REH cell (cell line): ENCODE measurements around a stretch of chr3.

- PRO-cap = no peak
Observed at GRCh38 chr3:25619316-25620276, 45.1 kb downstream of the TOP2B start.

GRCh38 chr3:25663772-25664484 is 779 bp downstream of the TOP2B start:
- PRO-cap = bidirectional peak, plus-strand start at chr3:25663903, minus-strand start at chr3:25663910; bidirectional peak, plus-strand start at chr3:25664034, minus-strand start at chr3:25664063

DNA sequence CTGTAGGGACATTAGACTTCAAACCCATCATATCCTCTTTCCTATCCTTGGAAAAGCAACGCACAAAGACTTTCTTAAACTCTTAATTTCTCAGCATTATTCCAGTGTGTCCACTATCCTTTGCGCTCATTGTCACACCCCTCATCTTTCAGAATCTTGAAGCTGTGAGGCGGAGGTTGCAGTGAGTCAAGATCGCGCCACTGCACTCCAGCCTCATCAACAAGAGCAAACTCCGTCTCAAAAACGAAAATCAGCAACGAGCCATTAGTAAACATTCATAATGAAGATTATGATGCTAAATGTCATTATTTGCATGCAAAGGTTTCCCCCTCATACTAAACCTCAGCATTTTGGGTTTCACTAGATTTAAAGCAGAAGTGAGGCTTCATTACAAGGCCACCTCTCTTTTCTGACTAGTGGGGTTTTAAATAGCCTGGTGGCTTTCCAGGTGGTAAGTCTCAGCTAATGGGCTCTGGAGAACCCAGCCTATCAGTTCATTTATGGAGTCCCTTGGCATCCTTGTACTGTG is 1.7 kb downstream of the NGLY1 start:
- PRO-cap = no peak

DNA sequence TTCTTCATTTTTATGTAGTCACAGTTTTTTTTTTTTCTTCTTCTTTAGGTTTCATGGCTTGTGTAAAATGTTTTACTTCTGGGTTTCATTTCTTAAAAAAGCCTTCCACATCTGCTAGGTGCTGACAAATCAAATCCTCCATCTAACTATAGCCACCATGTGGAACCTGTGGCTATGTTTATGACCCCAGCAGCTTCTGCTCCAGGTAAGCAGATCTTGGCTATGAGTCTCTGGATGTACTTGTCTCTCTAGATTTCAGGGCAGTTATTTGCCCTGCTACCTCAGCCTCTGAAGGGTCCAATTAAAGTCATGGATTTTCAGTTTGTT is 44.5 kb downstream of the OXSM start:
- PRO-cap = no peak

- PRO-cap = no peak
Observed at GRCh38 chr3:26099746-26100334, 309.9 kb downstream of the OXSM start.

GRCh38 chr3:26106076-26106593 is 316.2 kb downstream of the OXSM start:
- PRO-cap = bidirectional peak, plus-strand start at chr3:26106539, minus-strand start at chr3:26106254

DNA sequence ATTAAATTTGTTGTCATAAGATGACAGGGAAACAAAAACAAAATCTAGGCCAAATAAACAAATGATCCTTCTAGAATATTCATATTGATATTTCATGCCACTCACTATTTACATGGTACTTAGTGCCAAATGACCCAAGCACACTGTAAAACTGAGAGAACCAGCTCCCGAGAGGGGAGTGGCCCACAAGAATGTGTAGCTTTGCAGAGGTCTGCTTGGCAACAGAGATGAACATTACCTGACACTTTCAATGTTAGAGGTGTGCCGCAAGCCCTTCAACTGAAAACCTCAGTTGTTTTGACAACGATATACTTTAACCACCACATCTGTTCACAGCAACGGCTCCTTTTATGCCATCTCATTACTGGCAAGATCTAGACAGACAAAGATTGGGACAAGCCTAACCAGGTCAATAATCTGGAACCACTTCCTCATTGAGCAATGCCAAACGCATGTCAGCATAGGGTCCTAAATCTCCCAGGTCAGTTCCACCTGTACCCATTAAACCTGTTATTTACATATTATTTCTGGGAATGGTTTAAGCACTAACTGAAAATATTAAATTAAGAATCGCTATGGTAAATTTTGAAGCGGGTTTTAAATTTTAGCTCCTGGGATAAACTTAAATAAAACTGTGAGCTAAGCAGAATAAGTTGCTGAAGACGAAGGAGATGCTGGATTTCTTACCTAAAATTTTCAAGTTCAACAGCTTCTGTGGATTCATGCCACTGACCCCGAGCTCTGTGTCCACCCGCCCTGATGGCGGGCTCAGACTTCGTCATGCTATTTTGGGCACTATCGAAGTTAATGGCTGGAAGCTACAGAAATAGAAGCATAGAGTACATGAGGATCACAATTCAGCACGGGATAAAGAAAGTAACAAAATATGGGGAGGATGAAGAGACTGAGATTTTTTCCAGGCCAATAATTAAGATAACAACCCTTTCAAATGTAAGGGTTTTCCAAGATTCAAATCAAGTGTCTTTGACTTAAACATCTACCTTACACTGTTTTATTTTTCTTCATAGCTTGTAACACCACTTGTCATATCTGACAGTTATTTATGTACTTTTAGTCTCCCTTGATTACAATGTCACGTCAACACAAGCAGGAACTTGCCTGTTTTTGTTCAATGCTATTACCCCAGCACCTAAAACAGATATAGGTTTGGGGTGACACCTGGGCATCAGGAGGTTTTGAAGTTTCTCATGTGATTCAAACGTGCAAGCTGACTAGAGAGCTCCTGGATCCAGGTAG is 23.4 kb downstream of the NEK10 start:
- PRO-cap = no peak

- PRO-cap = no peak
Observed at GRCh38 chr3:27366233-27366740, 2.9 kb downstream of the NEK10 start.

DNA sequence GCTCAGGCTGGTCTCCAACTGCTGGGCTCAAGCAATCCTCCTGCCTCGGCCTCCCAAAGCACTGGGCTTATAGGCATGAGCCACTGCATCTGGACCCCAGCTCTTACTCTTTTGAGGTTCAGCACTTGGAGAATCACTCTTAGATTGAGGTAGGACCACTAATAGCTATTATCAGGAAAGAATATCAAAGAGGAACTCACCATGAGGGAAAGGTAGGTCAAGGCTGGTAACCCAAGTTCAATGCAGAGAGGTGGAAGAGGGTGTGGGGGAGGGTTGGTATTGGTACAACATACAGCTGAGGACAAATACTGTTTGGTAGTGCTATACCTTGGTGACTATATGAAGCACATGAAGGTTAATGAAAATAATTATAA is 81.1 kb downstream of the EOMES start:
- PRO-cap = no peak

- PRO-cap = no peak
Observed at GRCh38 chr3:27881353-27881946, 159.3 kb upstream of the EOMES start.

DNA sequence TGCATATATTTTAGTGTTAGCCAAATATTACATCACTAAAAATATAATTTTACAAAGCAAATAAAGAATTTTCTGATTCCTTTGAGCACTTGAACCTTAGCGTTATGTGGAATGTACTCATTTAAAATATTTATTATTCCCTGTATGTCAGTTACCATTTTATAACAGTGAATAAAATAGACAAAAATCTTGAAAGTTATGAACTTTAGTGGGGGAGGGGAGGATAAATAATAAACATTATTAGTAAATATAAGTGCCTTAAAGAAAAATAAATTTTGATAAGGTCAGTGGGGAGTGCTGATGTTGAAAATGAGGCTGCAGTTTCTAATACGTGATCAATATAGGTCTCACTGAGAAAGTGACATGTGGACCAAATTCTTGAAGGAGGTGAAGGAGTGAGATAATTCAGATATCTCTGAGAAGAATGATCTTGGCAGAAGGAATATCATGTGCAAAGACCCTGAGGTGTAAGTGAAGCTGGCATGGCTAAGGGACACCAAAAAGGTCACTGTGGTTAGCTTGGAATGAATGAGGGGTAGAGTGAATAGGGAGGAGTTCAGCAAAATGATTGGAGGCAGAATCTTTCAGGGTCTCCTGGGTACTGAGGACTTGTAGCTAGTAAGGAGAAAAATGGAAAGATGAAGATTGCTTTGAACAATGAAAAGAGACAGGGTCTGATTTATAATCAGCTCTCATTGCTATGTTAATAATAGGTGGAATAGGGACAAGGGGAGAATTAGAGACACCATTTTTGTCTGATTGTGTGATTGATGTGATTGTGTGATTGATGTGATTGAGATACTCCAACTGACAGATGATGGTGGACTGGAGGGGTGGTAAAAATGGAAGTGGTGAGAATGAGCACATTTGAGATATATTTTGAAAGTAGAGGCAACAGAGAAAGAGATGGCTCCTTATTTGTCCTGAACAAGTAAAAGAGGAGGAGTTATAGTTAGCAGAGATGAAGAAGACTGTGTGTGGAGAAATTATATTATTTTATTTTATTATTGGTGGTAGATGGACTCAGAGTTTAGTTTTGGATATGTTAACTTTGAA is 36.2 kb downstream of the CMC1 start:
- PRO-cap = no peak

GRCh38 chr3:28575814-28576902 is 227.5 kb upstream of the AZI2 start:
- PRO-cap = no peak

DNA sequence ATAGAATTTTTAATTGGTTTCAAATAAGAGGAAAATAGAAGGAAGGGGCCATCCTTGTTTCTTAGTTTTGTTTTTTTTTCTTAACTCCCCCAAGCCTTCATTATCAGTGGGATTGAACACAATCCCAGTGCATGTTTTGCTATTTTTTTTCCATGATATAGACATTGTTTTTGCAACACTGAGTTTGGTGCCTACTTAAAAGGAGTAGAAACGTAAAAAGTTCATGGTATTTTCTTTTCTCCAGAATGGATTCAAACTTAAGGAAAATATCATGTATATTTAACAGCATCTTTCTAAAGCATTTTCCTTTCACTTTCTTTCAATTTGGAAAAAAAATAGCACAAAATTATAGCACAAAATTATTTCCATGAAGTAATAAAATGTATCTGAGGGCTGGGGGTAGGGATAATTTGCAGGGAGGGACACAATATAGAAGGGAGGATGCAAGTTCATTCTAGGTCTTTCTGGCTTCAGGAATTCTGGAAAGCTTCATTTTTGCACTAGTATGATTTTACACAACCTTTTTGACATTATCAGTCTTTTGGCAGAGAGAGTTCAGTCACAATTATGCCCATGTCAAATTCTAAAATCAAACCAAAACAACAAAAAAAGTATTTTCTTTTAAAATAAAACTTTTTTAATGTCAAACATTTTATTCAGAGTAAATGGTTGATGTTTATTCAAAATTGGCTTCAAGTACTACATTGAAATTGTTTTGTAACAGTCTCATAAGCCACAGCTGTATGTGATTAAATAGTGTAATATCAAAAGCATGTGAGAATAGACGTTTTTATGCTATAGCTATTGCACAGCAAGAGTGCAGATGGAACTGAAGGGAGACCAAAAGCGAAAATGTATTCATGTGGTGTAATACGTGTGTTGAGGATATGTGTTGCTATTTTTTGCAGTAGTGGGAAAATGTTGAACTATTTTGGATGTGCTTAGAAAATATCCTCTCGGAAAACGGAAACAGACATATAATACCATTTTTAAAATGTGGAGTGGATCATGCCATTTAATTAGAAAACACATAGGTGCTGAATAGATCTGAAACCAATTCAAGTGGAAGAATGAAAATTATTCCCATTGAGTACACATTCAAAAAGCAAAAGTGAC is 5.7 kb downstream of the RBMS3 start:
- PRO-cap = no peak

GRCh38 chr3:29440559-29440976 is 159.7 kb downstream of the RBMS3 start:
- PRO-cap = no peak

GRCh38 chr3:30285831-30286559 is 320.4 kb upstream of the TGFBR2 start:
- PRO-cap = no peak

GRCh38 chr3:30343393-30343831 is 263.0 kb upstream of the TGFBR2 start:
- PRO-cap = no peak

GRCh38 chr3:30474709-30475073 is 131.7 kb upstream of the TGFBR2 start:
- PRO-cap = no peak

DNA sequence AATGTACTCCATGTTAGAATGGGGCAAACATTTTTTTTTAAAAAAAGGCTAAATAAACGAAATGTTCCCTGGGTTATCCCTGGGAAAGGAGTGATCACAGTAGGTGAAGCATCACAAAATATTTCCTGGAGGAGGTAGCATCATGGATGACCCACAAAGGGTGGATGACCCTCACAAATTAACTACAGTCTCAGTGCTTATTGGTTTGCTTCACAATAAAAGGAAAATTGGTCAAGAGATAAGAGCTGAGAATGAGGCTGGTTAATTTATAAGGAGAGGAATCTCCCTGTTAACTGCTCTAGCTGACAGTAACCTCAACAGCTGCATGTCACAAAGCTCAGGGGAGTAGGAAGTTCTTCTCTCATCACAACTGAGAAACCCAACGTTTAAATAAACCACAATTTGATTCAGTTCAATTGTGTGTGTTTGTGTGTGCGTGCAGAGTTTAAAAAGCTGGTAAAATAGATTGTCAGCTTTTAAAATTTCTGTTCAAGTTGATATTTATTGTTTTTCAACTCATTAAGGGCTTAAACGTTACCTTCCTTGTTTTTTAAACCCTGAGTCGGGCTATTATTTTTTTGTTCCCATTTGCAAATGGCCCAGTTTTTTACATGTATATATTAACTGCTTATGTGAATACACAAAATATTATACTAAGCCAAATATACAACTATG is 3.5 kb upstream of the TGFBR2 start:
- PRO-cap = bidirectional peak, plus-strand start at position 410 of the sequence, minus-strand start at position 283 of the sequence

DNA sequence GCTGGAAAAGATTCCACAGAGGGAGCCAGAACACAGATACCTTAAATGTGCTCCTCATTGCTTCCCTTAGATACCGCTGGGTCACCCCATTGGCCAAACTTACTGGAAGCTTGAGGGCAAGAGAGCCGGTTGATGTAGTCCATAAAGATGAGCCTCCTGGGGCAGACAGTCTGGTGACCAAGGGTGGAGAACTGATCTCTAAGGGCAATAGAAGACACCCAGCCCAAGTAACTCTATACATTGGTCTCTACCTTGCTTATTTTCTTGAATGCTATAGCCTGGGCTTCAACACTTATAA is 30.9 kb downstream of the TGFBR2 start:
- PRO-cap = no peak

- PRO-cap = bidirectional peak, plus-strand start at chr3:30643116, minus-strand start at chr3:30642896
Observed at GRCh38 chr3:30642731-30643295, 36.4 kb downstream of the TGFBR2 start.